ENCODE results near the gene SATB2.

GRCh38 chr2:197869412-197870032 is 65.1 kb downstream of the PLCL1 start:
- PRO-cap = no peak

GRCh38 chr2:197909263-197909787 is 104.9 kb downstream of the PLCL1 start:
- PRO-cap = no peak

DNA sequence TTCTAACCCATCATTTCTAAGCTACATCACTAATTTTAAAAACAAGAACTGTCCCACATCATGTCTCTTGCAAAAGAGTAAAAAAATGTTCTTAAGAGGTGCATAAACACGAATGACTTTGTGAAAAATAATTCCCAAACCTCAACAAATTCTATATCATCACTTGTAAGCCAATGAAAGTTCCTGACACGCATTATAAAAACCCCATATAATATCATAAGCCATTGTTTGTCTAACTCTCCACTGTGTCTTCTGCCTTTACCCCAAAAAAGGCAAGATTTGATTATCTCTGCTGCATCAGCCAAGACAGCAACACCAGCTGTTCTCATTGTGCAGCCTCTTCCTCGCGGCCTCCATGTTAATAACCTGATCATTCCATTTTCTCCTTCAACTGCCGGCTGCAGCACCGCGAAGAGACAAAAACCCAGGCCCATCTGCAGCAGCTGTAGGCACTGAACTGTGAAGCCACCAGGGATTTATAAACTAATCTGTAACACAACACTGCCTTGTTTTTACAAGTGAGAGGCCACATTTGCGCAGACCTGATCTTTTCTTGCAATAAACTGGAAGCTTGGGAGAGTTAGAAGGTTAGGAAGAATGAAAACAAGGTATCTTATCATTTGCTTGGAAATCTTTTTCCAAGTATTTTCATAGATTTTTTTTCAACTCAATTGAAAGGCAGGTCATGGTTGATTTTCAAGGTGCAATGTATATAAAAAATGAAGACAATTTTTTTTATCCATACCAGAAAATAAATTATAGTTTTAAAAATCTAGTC is 147.8 kb downstream of the SATB2 start:
- PRO-cap = unidirectional peak, minus-strand start at position 363 of the sequence

- PRO-cap = no peak
Measured at GRCh38 chr2:199411125-199411792, 46.5 kb downstream of the SATB2 start.

- PRO-cap = no peak
Measured at GRCh38 chr2:199455394-199456706, 1.9 kb downstream of the SATB2 start.

- PRO-cap = no peak
Measured at GRCh38 chr2:199457741-199458123, at the start of gene SATB2. Gene SATB2, minus strand, starts transcription at chr2:199457939.

- PRO-cap = no peak
Measured at GRCh38 chr2:199489173-199489578, 31.4 kb upstream of the SATB2 start.

DNA sequence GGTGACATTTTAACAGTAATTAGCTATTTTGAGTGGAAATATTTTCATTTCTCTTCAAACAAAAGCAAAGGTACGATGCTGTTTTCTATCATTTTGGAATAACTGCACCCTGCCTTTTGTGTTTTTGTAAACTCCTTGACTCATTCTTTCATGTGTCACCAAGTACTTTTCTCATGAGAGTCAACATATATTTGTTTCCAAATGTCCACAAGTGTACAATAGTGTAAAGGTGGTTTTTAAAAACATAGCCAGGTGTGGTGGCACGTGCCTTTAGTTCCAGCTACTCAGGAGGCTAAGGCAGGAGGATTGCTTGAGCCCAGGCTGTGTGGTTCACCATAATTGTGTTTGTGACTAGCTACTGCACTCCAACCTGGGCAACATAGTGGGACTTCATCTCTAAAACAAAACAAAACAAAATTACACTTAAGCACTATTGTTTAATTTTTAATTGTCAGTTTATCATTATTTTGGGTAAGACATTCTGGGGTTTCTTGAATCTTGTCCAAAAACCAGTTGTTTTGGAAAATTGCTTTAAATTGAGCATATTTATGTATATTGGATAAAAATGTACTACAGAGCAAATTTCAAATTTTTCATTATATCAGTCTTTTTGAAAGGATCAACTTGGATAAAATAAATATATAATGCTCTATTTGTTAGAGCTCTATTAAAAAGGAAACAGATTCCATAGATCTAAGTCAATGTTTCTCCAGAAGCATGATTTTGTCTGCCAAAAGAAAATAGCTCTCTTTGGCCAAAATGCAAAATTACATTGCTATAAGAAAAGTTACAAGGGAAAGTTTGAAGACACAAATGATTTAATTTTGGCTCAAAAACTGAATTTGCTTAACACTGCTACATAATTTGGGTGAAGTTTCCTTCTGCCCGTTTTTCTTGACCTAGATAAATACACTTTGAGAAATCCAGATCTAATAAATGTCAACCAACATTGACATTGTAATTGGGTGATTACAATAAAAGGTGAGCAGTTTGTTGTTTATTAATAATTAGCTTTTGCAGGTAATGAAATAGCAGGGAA is 15.5 kb downstream of the C2orf69 start:
- PRO-cap = no peak

DNA sequence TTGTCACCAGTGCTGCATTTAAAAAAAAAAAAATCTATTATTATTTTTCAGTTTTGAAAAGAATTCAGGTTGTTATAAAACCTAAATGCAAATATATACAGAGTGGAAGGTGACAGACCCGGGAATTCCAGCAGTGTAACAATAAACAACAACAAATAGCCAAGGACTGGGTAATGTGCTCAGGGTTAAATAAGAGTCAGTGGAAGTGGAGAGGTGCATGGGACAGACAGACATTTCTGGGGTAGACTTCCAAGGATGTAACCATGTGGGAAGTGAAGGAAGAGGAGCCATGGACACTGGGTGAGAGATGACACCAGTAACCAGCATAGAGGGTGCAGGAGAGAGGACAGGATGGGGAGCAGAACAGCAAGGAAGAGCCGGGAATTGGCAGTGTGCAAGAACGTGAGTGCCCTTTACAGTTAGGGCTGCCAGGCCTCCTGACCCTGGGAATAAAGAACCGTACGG is 57.0 kb downstream of the KCTD18 start:
- PRO-cap = no peak

- PRO-cap = no peak
Measured at GRCh38 chr2:200477534-200478496, 32.1 kb downstream of the KCTD18 start.

- PRO-cap = no peak
Measured at GRCh38 chr2:200613652-200614171, 27.9 kb downstream of the AOX1 start.

DNA sequence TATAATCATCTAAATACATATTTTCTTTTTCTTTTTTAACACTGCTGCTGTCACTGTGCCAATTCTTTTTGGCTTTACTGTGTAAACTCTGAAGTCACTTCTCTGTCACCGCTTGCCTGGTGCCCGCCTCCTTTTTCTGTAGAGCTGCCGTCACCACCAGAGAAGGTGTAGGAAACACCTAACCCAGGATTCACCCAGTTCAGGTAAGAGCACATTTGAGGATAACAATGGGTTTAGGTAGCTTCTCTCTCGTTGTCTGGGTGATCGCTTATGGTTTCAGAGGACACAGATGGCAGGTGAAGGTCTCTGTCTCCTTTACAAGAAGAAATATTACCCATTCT is 93.4 kb downstream of the AOX1 start:
- PRO-cap = no peak

GRCh38 chr2:200747513-200747896 is 64.2 kb upstream of the BZW1 start:
- PRO-cap = no peak

GRCh38 chr2:200812060-200813114 is 677 bp downstream of the BZW1 start:
- PRO-cap = bidirectional peak, plus-strand start at chr2:200812386, minus-strand start at chr2:200812306; bidirectional peak, plus-strand start at chr2:200812446, minus-strand start at chr2:200812508

- PRO-cap = no peak
Measured at GRCh38 chr2:200830578-200830943, 18.9 kb downstream of the BZW1 start.

DNA sequence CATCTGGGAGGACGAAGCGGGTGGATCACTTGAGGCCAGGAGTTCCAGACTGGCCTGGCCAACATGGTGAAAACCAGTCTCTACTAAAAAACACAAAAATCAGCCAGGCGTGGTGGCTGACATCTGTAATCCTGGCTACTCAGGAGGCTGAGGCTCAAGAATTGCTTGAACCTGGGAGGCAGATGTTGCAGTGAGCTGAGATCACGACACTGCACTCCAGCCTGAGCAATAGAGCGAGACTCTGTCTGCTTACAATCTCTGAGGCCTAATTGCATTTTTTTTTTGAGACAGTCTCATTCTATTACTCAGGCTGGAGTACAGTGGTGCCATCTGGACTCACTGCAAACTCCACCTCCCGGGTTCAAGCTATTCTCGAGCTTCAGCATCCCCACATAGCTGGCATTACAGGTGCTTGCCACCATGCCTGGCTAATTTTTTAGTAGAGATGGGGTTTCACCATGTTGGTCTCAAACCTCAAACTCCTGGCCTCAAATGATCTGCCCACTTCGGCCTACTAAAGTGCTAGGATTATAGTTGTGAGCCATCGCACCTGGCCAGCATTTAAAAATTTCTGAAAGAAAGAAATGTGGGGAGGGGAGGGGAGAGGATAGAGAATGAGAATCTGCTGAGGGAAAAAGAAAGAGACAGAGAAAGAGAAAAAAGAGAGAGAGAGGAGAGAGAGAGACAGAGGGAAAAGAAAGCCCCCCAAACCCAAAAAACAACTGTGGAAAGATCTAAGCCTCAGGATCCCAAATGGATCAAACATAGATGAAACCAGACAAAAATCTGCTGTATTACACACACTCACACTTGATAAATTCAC is 12.3 kb downstream of the CLK1 start:
- PRO-cap = no peak

- PRO-cap = no peak
Measured at GRCh38 chr2:200857322-200858470, 6.8 kb downstream of the CLK1 start.

- PRO-cap = no peak
Measured at GRCh38 chr2:200861993-200862413, 2.5 kb downstream of the CLK1 start.

DNA sequence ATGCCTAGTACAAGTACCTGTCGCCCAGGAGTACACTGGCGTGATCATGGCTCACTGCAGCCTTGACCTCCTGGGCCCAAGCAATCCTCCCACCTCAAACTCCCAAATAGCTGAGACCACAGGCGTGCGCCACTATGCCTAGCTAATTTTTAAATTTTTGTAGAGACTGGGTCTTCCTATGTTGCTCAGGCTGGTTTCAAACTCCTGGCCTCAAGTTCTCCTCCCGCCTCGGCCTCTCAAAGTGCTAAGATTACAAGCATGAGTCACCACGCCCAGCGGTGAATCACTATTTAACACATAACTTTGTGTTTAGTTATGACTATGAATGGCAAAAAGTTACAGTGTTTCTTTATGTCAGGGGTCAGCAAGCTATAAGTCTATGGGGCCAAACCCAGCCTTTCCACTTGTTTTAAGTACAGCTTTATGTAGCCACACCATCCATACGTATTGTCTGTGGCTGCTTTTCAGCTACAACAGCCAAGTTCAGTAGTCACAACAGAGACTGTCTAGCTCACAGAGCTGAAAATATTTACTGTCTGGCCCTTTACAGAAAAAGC is 18.8 kb downstream of the ORC2 start:
- PRO-cap = no peak

- PRO-cap = no peak
Measured at GRCh38 chr2:200966741-200967338, 3.4 kb upstream of the ORC2 start.